Cardiac septum (tissue), 1 donor: ENCODE data around the genes DTNA and ZNF396.

- PRO-cap: no peak
These were observed at the start of gene DTNA for GRCh38 chr18:34710147-34710410. DTNA (plus strand) TSS chr18:34710298.

- PRO-cap: no peak
These were observed 98.0 kb upstream of the MAPRE2 start for GRCh38 chr18:34943248-34943519.

- PRO-cap: no peak
These were observed 12.7 kb upstream of the MAPRE2 start for GRCh38 chr18:35028625-35028869.

DNA sequence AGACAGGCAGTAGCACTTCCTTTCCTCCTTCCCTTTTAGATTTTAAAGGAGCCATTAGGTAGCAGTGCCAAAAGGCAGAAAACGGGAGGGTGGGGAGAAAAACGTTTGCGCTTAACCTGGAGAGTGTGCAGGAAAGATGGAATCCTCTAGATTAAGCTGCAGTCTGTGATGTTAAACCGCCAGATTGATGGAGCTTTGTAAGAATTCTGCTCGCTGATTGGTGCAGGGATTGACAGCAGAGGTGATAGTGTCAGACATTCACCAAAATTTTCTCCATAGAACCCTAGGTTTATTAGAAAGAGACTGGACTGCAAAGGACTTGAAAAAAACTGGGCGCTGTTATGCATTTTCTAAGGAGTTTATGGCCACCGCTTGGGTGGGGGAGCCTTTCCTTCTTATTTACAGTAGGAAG lies 754 bp downstream of the MAPRE2 start:
- PRO-cap: no peak

DNA sequence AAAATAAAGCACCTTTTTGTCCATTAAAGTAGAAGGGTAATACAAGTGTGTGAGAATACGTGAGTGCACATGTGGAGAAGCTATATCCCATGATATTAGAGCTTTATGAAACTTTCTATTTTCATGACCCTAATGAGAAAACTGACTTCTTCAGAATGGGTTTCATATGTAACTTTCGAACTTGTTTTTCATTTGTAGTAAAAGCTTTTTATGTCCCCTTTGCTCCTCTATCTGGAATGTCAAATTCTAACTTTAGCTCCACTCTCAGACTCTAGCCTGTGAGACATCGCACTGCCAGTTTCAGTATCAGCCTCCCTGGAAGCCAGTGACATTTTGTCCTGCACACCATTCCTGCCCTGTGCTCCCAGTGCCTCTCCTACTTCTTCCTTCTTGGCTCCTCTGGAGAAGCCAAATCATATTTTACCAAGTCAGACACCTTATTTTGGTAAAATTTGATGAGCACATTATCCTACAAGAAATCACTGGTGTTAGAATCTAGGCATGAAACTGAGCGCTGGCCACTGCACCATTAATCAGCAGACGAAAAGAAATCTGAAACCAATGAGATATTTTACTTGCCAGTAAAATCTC lies 42.1 kb downstream of the MAPRE2 start:
- PRO-cap: bidirectional peak, plus-strand start at position 303 of the sequence, minus-strand start at position 238 of the sequence

- PRO-cap: no peak
These were observed 69.6 kb downstream of the MAPRE2 start for GRCh38 chr18:35110688-35111301.

DNA sequence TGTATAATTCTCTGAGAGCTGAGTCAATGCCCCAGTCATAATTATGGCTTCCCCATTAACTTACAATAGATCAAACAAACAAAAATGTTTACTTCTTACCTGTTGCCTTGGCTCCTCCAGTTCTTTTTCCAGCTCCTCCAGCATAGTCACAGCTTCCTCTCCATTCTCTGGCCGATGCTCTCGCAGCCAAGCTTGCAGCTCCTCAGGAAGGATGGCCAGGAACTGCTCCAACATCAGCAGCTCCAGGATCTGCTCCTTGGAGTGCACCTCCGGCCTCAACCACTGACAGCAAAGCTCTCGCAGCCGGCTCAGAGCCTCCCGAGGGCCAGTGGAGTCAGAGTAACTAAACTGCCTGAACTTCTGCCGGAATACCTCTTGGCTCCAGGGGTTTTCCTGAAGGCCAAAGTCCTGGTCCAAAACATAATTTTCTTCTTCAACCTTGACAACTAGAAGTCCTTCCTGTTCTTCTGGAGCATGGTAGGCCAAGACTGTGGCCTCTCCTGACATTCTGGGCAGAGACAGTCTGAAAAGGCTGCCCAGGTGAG lies 23.1 kb downstream of the ZNF397 start:
- PRO-cap: no peak

DNA sequence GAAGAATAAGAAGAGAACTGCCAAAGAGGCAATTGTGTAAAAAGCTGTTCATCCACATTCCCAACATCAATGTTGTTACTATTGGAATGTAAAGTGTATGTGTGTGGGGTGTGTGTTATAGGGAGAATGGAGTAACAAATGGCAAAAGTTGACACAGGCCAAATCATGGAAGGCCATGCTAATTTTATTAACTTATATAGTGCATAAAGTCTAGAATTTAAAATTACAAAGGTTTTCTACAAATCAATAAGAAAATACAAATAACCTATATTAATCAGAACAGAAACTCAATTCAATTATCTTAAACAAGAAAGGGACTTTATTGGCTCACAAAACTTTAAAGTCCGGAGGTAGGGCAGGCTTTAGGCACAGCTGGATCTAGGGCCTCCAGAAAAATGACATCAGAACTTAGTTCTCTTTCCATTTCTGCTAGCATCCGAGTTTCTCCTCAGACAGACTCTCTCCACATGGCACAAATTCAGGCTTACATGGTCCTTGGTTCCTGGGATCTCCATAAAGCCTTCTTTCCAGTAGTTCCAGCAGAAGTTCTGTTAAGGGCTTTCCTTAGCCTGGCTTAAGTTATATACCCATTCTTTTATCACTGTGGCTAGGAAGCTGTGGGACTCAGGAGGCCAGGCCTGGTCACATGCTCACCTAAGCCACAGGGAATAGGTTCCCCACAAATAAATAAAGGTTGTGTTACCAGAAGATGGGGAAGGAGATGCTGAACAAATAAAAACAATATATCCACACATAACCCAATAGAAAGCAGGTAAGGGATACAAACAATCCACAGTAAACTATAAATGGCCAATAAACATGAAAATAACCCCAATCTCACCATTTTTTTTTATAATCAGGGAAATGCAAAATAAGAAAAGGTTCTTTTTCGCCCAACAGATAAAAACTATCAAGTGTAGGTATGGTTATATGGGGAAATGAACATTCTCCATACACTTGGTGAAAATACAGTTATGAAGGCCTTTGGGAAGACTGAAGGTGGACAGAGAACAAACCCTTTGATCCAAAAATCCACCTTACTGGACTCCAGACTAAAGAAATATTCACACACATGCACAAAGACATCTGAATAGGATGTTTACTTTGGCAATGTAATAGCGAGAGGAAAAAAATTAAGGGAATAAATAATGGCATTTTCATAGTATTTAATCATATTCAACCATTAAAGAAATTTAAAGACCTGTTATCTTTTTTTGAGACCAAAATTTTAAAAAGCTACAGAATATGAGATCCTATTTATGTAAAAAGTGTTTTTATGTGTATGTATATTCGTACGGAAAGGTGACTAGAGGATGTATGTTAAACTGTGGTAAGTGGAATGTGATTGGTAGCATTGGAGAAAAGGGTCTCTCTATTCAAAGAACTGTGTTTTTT lies 11.7 kb downstream of the ZNF24 start:
- PRO-cap: no peak

- PRO-cap: no peak
These were observed 9.5 kb downstream of the ZNF24 start for GRCh38 chr18:35334364-35335506.

DNA sequence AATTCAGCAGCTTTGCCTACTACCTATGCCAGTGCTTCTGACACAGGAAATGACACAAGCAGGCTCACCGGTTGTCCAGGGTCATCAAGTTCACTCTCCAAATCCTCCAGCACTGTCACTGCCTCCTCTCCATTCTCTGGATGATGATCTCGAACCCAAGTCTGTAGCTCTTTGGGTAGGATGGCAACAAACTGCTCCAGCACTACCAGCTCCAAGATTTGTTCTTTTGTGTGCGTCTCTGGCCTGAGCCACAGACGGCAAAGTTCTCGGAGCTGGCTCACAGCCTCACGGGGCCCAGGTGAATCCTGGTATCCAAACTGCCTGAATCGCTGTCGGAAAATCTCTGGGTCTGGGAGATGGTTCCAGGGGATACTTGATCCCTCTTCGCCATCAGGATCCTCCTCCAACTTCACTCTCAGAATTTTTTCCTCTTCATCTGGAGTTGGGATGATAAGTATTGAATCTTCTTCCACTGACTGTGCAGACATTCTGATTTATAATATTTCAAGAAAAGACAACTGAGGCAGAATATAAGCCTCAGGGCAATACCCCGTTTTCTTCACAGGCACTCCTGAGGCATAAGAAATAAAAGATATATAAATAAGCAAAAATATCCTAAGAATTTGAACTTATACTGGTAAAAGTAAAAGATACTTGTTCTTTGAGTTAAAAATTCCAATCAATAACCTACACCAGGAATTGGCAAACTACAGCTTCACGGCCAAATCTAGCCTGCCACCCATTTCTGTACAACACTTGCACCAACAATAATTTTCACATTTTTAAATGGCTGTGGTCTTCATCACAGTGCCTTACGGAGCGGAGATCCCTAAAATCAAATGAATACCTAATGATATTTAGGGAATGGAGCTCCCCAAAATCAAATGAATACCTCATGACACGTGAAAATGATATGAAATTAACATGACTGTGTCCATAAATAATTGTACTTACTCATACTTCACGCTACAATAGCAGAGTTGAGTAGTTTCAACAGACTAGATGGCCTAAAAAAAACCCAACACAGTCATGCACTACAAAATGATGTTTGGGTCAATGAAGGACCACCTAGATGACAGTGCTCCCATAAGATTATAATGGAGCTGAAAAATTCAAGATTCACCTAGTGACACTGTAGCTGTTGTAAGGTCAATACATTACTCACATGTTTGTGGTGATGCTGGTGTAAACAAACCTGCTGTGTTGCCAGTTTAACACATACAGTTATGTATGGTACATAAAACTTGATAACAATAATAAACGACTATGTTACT lies 3.6 kb downstream of the ZNF24 start:
- PRO-cap: no peak

- PRO-cap: unidirectional peak, minus-strand start at chr18:35377324
These were observed at the start of gene ZNF396 for GRCh38 chr18:35376703-35377625. ZNF396 (minus strand) TSS chr18:35377337.

DNA sequence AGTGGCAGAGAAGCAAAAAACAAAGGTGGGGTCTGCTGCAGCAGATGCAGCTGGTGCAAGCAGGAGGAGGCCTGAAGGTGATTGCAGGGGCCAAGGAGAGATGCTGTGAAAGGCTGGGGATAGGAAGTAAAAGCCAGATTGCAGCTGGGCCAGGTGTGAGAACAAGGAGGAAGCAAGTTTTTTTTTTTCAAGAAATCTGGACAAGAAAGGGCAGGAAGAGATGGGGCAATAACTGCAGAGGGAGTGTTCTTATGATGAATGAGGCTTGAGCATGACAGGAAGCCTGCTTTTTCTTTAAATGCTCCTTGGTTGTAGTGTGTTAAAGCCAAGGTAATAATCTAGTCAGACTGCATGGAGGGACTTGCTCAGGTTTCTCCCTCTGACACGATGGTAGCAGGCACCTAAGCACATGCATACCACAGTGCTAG lies 35.4 kb upstream of the ZNF396 start:
- PRO-cap: no peak

- PRO-cap: no peak
These were observed 9.0 kb downstream of the INO80C start for GRCh38 chr18:35488765-35489195.

DNA sequence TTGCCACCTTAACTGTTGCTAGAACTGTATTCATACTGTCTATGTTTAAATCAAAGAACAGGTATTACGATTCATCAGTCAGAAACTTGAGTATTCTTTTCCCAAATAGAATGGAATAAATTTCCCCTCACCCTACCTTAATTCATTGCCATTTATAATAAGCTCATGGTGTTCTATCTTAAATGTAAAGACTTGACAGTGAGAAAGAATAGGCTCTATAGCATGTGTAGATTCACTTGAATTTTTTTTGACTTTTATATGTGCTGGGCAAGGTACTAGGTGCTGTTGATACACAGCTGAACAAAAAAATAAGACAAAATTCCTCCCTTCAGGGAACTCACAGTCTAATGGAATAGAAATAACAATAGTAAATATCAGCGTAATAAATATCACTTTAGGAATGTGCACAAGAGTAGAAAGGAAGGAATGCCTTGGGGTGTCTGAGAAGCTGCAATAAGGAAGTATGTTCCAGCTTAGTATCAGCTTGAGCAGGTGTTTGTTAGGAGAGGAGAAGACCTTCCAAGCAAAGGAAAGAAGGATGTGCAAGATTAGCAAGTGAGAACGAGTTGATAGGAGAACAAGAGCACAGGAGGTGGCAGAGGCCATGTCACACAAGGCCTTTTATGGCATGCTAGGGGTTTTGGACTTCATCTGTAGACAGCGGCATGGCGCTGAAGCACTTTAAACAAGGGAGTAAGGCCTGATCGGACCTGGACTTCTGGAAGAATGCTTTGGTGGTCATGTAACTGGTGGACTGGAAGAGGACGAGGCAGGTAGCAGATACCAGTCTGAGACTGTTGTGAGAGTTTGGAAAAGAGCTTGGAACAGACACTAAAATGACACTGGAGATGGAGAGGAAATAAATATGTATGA lies 74.7 kb downstream of the GALNT1 start:
- PRO-cap: no peak

DNA sequence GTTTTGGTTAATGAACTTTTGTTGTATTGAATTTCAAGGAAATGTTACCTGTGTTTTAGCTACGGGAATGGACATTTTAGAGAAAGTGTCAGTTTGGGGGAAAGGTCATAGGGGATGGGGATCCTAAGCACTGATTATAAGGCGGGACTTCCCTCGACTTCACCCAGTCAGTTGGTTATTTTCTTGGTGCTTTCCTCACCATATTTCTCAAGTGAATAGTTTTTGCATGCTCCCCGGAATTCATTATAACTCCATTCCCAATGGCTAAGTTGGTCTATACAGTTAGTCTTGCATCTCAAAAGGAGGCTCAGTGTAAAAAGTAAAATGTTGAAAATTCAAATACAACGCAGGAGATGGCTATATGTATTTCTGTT lies 763 bp downstream of the ELP2 start:
- PRO-cap: no peak

GRCh38 chr18:36176060-36176557 lies 11.2 kb upstream of the MOCOS start:
- PRO-cap: no peak

DNA sequence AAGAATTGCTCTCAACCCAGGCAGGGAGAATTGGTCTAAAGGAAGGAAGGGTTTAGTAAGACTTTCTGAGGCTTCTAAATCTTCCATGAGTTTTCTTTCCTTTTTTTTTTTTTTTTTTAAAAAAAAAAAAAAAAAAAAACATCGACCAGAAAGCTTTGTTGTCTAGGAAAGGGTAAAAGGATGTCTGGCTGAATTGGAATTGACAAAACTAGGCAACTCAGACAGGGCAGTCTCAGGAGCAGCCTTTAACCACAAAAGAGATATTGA lies 429.3 kb upstream of the CELF4 start:
- PRO-cap: no peak

GRCh38 chr18:38718569-38718861 lies 1152.9 kb upstream of the CELF4 start:
- PRO-cap: no peak

DNA sequence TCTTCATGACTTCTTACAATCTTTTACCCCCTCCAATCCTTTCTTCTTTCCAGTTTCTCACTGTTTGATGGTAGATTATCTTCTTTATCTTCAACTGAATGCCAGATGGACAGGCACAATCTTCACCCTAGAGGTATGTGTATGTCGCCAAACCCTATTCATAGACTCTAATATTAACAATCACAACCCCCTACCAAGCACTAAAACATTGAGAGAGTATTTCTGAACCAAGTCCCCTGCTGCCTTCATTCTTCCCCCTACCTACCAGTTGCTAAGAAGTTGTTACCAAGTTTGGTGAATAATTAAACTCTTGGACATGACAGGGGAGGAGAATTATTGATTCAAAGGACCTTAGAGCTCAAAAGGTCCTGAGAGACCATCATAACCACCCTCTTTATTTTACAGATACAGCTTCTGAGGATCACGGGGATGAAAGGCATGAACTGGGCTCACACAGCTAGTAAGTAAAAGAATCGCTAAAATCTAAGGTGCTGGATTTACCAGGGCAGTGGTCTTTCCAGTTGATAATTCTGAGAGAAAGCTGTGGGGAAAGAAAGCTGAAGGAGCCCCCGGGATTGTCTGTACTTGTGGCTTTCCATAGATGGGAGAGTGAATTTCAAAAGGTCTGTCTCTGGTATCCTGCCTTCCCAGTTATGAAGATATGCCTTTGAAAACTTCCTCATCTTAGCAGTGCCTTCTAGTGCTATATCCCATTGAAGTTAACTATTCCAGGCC lies 204.2 kb downstream of the PIK3C3 start:
- PRO-cap: no peak

- PRO-cap: no peak
These were observed 35.2 kb downstream of the SETBP1 start for GRCh38 chr18:44715701-44716425.